HT1080 (cell line): ENCODE measurements around a stretch of chr3.

RAMPAGE:
- cytosol, long total RNA, result no peak
- long total RNA, result no peak
- nucleus, long total RNA, result no peak
These were observed 619 bp downstream of the CTNNB1 start for GRCh38 chr3:41199829-41200418.

DNA sequence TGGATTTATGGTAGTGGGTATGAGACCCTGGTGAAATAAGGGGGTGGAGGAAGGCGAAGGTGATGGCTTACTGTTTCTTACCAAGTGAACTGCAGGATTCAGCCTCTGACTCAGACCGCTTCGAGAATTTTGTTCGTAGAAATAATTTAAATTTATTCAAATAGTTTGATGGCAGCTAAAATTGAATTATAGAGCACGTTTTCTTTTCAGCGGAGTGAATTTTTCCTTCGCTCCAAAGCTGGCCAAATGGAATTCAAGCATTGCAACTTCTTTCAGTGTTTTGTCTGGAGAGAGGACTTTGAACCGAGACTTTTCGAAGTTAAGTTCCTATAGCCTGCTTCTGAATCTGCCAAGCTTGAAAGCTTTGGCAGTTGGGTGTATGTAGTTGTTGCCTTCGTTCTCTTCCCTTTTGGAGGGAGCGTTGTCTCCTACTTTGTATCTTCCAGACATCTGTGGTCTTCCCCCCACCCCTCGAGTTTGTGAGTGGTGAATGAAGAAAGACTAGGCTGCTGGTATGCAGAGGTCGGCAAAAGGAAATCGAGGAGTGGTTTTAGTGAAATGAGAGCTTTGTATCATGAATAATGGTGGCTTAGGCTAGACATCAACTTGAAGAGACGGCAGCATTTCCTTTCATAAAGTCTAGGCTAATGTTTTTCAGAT is 1.2 kb downstream of the CTNNB1 start:
RAMPAGE:
- cytosol, long total RNA, result no peak
- long total RNA, result no peak
- nucleus, long total RNA, result no peak

DNA sequence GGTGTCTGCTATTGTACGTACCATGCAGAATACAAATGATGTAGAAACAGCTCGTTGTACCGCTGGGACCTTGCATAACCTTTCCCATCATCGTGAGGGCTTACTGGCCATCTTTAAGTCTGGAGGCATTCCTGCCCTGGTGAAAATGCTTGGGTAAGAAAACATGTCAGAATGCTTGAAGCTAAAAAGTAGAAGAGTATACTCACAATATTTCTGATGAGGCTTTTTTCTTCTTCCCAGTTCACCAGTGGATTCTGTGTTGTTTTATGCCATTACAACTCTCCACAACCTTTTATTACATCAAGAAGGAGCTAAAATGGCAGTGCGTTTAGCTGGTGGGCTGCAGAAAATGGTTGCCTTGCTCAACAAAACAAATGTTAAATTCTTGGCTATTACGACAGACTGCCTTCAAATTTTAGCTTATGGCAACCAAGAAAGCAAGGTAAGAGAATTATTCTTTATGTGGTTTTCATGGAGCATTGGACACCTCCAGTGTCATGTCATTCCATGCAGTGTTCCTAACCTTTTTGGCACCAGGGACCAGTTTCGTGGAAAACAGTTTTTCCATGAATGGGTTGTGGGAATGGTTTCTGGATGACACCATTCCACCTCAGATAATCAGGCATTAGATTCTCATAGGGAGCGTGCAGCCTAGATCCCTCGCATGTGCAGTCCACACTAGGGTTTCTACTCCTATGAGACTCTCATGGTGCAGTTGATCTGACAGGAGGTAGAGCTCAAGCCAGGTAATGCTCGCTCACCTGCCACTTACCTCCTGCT is 26.3 kb downstream of the CTNNB1 start:
RAMPAGE:
- cytosol, long total RNA, result no peak
- long total RNA, result no peak
- nucleus, long total RNA, result no peak

DNA sequence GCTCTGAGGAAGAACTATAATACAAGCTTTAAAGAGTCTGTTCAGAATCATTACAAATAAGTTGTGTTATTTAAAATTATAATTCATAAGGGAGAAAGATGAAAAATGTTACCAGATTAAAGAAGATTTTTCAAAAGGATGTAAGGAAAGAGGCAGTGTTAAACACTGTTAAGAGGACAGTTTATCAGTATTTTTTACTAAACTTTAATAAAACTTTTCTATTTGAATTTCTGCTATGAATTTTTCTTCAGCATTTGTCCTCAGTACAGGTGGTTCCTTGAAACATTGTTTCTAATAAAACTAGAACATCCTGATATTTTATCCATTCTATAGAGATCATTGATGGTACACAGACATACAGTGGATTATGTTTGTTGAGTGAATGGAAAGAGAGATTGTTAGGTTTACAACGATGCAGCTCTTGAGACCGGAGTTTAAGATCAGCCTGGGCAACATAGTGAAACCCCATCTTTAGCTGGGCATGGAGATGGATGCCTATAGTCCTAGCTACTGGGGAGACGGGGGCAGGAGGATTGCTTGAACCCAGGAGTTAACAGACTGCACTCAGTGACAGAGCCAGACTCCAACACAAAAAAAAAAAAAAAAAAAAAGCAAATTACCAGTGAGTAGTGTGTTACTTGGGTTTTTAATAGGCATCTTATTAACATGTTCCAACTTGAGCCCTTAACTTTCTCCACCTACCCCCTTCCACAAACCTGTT is 37.7 kb downstream of the CTNNB1 start:
RAMPAGE:
- cytosol, long total RNA, result no peak
- long total RNA, result no peak
- nucleus, long total RNA, result no peak

GRCh38 chr3:41646694-41647354 is 315.1 kb downstream of the ULK4 start:
RAMPAGE:
- cytosol, long total RNA, result no peak
- long total RNA, result no peak
- nucleus, long total RNA, result no peak

GRCh38 chr3:41693801-41694373 is 268.0 kb downstream of the ULK4 start:
RAMPAGE:
- cytosol, long total RNA, result no peak
- long total RNA, result no peak
- nucleus, long total RNA, result no peak

DNA sequence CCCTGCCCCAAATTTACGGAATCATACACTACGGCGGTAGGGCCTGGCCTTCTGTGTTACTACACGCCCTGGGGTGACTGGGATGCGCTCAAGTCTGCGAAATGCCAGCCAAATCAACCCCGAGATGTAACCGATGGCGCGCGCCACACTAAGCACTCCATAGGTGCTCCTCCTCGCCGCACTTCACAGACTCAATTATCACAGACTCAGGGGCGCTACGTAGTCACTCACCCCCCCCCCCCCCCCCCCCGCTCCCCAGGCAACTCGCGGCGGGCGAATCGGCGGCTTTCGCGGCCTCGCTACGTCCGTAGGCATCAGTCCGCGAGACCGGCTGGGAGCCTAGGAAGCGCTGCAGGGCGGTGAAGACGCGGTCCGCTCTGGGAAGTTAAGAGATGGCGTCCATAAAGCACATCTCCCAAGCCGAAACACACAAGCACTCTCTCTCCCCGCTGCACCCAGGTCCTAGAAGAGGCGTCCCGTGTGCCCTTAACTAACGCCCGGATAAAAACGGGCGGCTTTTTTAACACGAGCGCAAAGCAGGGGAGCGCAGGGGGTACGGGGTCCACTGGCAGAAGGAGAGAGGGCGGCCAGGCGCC is 484 bp downstream of the ULK4 start:
RAMPAGE:
- cytosol, long total RNA, result no peak
- long total RNA, result no peak
- nucleus, long total RNA, result no peak

DNA sequence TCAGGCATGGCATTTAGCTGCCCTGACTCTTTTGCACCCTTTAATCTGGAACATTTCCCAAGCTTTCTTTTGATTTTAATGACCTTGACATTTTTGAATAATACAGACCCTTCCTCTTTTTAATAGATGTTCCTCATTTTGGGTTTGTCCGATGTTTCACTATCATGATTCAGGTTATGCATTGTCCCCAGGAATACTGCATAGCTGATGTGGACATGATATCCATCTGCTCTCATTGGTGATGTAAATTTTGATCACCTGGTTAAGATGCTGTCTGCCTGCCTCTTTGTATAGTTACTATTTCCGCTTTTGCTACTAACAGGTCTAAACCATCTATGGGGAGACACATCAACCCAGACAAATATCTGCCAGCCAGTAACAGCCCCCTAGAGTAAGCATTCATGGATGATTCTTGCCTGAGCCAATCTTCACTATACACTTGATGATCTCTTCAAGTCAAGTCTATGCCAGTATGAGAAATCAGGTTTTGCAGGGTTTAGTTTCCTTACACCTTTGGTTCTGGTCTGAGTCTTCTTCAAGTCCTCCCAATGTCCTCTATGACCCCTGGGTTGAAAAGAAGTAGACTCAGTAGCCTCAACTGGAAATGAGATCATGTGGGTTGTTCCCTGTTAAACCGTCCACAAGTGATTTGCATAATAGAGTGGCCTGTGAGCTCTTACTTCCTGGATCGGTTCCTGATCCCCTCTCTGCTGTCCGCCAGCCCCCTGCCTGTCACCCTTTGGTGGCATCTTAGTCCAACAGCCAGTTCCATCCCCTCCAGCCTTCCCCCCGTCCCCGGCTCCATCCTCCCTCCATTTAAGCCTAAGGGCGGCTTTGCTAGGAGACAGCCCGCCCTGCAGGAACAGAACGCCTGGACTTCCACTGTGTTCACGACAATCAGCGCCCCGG is 50.8 kb upstream of the ULK4 start:
RAMPAGE:
- cytosol, long total RNA, result no peak
- long total RNA, result no peak
- nucleus, long total RNA, result no peak

GRCh38 chr3:42036403-42036783 is 54.8 kb upstream of the TRAK1 start:
RAMPAGE:
- cytosol, long total RNA, result no peak
- long total RNA, result no peak
- nucleus, long total RNA, result no peak

RAMPAGE:
- cytosol, long total RNA, result no peak
- long total RNA, result no peak
- nucleus, long total RNA, result no peak
These were observed 32.2 kb downstream of the TRAK1 start for GRCh38 chr3:42123185-42123860.

GRCh38 chr3:42179120-42179951 is 86.6 kb downstream of the CCK start:
RAMPAGE:
- cytosol, long total RNA, result no peak
- long total RNA, result no peak
- nucleus, long total RNA, result no peak

GRCh38 chr3:42188799-42189297 is 77.1 kb downstream of the CCK start:
RAMPAGE:
- cytosol, long total RNA, result no peak
- long total RNA, result no peak
- nucleus, long total RNA, result no peak

RAMPAGE:
- cytosol, long total RNA, result no peak
- long total RNA, result no peak
- nucleus, long total RNA, result no peak
These were observed 1.0 kb upstream of the VIPR1 start for GRCh38 chr3:42501187-42502061.

DNA sequence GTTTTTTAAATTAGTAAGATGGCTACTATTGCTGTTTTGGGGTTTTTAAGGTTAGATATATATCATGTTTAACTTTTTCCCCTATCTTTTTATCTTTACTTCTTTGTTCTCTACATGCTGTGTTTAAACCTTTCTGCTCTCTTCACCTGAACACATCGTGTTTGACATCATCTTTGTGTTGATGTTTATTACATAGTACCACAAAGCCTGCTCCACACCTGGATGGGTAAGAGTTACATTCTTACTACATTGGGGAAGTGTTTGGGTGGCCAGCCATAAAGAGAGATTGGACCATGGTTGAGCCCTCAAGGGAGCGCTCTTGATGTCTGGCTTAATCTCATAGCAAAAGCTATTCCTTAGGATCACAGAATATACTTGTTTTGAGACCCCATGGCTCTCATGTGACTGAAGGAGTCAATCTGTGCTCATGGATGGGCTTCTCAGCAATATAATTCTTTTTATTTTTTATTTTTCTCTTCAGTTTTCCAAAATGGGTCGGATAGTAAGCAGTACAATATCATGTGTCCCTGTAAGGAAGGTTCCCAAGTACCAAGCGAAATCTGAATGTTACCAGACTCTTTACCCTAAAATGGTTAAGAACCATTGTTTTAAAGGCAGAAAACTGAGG is 23.0 kb upstream of the ZBTB47 start:
RAMPAGE:
- cytosol, long total RNA, result no peak
- long total RNA, result no peak
- nucleus, long total RNA, result no peak

DNA sequence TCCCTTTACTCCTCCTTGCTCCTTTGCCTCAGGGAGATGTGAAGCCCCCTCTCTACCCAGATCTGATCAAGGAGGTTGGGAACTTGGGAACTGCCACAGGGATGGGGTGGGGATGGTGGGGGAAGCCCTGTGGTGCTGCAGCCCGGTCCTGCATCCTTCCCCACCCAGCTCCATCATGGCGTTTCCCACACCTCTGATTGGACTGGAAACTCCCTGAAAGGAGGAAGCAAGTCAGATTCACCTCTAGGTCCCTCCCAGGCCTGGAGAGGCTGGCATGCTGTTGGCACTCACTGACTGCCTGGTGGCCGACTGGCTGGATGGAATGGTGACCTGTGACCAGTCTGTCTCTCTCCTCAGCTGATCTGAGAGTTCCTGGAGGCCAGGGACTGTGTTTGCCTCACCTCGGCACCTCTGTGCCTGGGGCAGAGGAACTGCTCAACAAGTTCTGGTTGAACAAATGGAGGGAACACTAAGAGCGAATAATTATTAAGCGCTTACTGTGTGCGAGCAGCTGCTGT is 3.3 kb upstream of the HHATL start:
RAMPAGE:
- cytosol, long total RNA, result no peak
- long total RNA, result no peak
- nucleus, long total RNA, result no peak

DNA sequence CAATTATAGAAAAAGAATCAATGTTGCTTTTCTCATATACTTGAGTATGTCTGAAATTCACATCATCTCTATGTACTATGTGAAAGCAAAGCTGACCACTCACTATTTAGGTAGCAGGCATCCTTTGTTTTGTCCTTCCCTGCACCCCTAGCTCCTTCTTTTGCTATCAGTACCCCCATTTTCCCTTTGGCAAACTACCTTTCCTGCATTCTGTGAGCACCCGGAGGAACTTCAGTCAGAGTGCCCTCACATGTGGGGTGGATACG is 26.6 kb upstream of the HHATL start:
RAMPAGE:
- cytosol, long total RNA, result no peak
- long total RNA, result no peak
- nucleus, long total RNA, result no peak

RAMPAGE:
- cytosol, long total RNA, result no peak
- long total RNA, result no peak
- nucleus, long total RNA, result no peak
These were observed 14.1 kb downstream of the ACKR2 start for GRCh38 chr3:42823385-42823657.

RAMPAGE:
- cytosol, long total RNA, result no peak
- long total RNA, result no peak
- nucleus, long total RNA, result no peak
These were observed 17.8 kb downstream of the ACKR2 start for GRCh38 chr3:42826936-42827464.

RAMPAGE:
- cytosol, long total RNA, result no peak
- long total RNA, result no peak
- nucleus, long total RNA, result no peak
These were observed 31.1 kb downstream of the CYP8B1 start for GRCh38 chr3:42844557-42844900.

RAMPAGE:
- cytosol, long total RNA, result no peak
- long total RNA, result no peak
- nucleus, long total RNA, result no peak
These were observed 22.0 kb downstream of the CYP8B1 start for GRCh38 chr3:42853589-42854112.